Progenitor cell of endocrine pancreas (in vitro differentiated cells): ENCODE results near the gene GRAMD2A.

DNA sequence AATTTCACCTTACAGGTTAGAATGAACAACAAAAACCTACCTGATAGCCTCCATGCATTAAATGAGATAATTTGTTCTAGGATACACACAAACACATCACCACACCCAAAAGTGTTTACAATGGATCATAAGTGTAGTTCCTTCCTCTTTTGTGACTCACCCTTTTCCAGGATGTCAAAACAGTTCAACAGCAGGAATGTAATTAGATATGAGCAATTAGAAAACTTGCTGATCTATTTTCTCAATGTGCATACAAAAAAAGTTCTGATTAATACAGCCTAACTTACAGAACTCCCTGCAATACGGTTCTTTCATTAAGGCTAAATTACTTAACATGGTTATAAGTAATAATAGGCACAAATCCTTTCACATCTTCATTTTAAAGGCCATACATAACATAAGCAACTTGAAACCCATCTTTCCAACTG lies 21.5 kb downstream of the UACA start:
- PRO-cap = no peak

GRCh38 chr15:70859346-70859720 lies 5.4 kb upstream of the LARP6 start:
- PRO-cap = no peak

DNA sequence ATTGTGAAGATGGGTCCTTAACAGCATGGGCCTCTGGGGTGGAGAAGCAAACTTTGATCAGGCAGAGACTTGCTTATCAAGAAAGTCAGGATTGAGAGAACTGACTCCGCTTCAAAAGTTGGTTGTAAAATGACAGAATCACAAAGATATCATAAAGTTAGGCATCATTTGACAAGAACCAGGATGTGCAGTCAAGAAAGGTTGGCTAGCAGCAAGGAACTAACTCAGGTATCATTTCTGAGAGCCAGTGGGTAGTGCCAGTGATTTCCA lies 9.6 kb downstream of the LRRC49 start:
- PRO-cap = no peak

DNA sequence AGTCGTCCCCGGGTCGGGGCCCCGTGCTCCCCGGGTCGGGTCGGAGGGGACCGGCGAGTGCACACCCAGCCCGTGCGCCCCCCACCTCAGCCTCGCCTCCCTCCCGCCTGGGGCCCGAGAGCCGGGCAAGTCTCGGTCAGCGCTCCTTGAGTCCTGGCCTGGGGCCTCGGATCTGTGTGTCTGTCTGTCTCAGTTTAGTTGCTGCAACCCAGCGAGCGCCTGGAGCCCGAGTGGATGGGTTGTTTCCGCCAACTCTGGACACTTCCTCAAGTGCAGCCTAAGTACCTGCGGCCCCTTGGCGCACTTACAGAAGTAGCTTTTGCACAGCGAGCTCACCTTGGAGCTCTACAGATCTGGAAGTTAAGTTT lies 731 bp downstream of the THSD4 start:
- PRO-cap = no peak

- PRO-cap = no peak
These were observed 53.1 kb downstream of the THSD4 start for GRCh38 chr15:71168313-71168855.

- PRO-cap = no peak
These were observed 181.1 kb downstream of the THSD4 start for GRCh38 chr15:71296339-71296744.

GRCh38 chr15:71414757-71415397 lies 299.6 kb downstream of the THSD4 start:
- PRO-cap = no peak

DNA sequence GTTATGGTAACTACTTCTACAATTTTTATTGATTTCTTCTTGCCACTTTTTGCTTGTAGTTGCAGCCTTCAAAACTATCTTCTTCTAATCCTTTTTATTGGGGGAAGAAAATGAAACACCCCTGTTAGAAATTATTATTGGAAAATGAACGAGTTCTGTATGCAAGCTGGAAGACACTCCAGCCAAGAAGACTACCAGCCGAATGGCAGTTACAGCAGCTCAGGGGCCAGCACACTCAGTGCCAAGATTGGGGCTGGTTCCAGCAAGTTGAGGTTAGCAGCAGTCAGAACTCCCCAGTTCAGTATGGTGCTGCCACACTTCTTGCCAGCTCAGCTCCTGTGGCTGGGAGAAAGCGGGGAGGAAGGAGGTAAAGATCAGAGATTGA lies 280.3 kb upstream of the NR2E3 start:
- PRO-cap = no peak

GRCh38 chr15:71596615-71597178 lies 213.7 kb upstream of the NR2E3 start:
- PRO-cap = no peak

GRCh38 chr15:71691701-71692236 lies 118.6 kb upstream of the NR2E3 start:
- PRO-cap = no peak

DNA sequence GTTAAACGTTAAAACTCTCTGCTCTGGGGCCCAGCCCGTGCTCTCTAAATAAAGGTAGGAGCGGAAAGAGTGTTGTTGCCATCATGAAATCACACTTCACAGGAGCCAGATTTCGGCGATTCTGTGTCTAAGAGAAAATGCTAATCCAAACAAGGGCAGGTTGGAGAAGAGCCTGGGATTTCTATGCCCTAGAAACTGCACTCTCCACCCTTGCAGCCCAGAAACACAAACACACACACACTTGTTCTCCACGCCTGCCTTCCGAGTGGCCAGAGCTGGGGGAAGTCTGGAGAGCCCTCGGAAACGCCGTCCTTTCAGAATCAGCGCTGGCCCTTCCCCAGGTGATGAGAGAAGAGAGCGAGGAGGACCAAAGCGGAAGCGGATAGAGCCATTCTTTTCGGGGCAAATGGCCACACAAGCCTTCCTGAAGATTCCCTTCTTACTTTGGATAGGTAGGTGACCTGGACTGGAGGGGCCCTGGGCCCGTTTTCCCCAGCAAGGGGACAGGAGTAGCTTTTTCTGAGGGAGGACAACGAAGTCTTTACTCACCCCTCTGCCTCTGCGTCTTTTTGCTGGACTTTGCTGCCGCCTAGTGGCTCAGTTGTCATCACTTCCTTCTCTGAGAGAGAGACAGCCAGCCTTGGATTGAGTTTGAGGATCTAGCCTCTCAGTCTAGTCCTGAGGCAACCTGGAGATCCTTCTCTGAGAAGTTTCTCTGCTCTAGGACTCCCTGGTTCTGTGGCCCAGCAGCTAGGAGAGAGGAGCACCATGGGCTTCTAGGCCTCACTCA lies 37.6 kb downstream of the SENP8 start:
- PRO-cap = no peak

GRCh38 chr15:72197698-72198623 lies at the start of gene GRAMD2A:
Gene GRAMD2A, minus strand, starts transcription at chr15:72197787.
- PRO-cap = no peak

GRCh38 chr15:72203135-72203949 lies 5.8 kb upstream of the GRAMD2A start:
- PRO-cap = no peak

GRCh38 chr15:72474428-72475092 lies 430 bp downstream of the ARIH1 start:
- PRO-cap = bidirectional peak, plus-strand start at chr15:72474967, minus-strand start at chr15:72474934

GRCh38 chr15:72478300-72478944 lies 4.3 kb downstream of the ARIH1 start:
- PRO-cap = no peak

DNA sequence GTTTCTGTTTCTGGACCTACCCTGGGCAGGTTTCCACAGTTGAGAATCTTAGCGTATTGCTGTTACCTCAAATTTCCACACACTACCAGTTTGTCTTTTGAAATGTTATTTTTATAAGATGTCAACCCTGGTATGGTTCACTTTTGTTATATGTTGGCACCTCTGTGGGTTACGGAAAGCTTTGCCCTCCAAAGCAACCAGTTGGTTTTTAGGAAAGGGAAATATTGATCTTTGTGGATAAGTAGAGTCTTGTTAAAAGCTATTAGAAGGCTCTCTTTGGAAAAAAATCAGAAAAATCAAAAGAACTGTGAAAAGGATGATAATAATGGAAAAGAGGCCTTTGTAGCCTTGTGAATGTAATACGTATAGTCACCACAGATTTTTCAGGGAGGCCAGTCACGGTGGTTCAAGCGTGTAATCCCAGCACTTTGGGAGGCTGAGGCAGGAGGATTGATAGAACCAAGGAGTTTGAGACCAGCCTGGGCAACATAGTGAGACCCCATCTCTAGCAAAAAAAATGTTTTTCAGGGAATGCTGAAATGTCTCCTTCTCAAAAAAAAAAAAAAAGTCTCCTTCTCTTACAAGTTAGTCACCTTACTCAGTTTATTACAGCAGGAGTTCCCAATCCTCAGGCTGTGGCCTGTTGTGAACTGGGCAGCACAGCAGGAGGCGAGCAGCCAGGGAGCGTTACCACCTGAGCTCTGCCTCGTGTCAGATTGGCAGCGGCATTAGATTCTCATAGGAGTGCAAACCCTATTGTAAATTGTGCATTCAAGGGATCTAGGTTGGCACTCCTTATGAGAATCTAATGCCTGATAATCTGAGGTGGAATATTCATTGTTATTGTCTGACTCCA lies 15.8 kb downstream of the ARIH1 start:
- PRO-cap = no peak

DNA sequence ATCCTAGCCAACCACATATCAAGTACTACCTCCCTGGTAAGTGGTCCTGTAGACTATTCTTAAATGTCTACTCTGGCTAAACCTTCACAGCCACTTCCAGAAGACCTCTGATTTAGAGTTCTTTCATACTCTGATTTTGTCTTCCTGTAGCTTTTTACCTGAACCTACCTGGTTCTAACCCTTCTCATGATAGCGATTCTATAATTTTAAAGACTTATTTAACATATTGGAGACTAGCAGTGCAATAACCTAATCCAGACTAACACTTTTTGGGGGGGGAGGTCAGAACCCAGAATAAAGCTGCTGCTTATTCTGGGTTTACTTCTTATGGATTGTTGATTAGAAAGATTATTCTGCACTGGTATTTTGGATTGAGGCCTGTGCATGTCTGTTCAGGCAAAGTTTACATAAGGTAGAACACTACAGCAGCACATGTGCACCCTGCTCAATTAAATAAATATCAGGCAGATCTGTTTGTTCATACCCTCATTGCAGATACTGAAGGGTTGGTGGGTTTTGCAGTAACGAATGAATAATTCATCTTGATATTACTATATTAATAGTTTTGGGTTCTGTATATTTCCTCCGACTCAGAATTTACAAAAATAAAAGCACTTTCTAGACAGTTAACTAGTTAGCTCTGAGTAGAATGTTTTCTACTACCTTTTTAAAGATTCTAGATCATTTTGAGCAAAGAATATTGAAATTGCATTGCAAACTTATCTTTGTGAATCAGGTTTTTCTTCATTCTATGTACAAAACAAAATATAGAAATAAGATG lies 19.1 kb downstream of the ARIH1 start:
- PRO-cap = no peak

DNA sequence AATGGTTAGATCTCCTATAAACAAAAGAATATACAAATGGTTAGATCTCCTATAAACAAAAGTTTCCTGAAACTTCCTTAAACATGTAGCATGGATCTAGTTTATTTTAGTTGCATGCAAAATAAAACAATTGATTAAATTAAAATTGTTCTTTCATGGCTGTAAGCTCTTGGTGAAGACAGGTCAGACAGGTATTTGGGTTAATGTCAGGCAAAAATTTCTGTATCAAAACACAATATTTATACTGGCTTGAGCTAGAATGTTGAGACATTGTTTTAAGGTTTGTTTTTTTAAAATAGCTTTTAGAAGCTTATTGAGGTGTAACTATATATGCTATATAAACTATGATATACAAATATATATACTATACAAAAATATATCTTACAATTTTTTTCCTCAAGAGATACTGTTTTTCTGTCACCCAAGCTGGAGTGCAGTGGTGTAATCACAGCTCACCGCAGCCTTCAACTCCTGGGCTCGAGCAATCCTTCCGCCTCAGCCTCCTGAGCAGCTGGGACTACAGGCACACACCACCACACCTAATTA lies 21.5 kb downstream of the ARIH1 start:
- PRO-cap = no peak

GRCh38 chr15:72523380-72523764 lies 49.2 kb downstream of the ARIH1 start:
- PRO-cap = no peak

- PRO-cap = no peak
These were observed 64.7 kb downstream of the ARIH1 start for GRCh38 chr15:72538501-72539591.